Cerebral cortex (tissue), 2 donors: ENCODE measurements around the gene DYNC2I2.

DNA sequence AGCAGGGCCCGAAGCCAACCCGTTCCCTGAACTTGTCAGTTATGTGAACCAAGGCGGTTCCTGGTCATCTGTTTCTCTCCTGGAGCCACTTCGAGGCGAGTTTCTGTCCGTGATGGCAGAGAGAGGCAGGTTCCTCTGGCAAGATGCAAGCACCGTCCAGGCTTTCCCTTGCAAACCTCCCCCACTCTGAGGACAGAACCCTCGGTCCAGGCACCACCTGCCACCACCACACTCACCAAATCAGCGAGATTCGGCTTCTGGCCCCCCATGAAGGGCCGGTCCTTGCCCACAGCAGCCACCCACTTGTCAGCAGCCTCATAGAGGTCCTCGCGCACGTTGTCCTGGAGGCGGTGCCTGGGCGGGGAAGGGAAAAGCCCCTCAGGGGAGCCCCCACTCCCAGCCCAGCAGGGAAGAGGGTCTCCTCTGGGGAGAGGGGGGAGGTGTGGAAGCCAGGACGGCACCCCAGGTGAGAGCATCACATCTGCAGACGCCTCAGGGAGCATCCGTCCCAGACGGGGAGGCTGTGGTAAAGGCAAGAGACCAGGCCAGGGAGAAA lies 5.3 kb downstream of the PTGES2 start:
- PRO-cap, 2 experiments: no peak in any of the 2 experiments

- PRO-cap, 2 experiments: no peak in any of the 2 experiments
These were observed 4.8 kb downstream of the PTGES2 start for GRCh38 chr9:128122682-128123224.

DNA sequence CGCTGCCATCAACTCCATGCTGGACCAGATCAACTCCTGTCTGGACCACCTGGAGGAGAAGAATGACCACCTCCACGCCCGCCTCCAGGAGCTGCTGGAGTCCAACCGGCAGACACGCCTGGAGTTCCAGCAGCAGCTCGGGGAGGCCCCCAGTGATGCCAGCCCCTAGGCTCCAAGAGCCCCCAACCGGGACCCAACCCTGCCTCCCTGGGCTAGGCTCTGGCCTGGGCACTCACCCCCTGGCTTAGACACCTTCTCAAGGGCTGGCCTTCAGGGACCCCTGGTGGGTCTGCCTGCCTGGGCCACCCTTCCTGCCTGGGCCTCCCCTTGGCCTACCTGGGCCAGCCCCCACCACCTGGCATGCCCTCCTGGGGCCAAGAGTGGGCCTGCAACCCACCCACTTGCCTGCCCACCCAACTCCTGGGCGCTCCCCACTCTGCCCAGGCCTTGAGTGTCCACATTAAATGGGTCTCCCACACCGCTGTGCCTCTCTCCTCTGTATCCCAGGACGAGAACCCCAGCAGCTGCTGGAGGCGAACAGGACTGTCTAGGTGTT lies 3.5 kb downstream of the BBLN start:
- PRO-cap, 2 experiments: no peak in any of the 2 experiments

GRCh38 chr9:128185499-128186009 lies 5.8 kb downstream of the CIZ1 start:
- PRO-cap, 2 experiments: no peak in any of the 2 experiments

GRCh38 chr9:128190033-128190504 lies 1.3 kb downstream of the CIZ1 start:
- PRO-cap, 2 experiments: peak in 1 of 2 experiments; most common plus-strand start chr9:128190293 (in 1)

DNA sequence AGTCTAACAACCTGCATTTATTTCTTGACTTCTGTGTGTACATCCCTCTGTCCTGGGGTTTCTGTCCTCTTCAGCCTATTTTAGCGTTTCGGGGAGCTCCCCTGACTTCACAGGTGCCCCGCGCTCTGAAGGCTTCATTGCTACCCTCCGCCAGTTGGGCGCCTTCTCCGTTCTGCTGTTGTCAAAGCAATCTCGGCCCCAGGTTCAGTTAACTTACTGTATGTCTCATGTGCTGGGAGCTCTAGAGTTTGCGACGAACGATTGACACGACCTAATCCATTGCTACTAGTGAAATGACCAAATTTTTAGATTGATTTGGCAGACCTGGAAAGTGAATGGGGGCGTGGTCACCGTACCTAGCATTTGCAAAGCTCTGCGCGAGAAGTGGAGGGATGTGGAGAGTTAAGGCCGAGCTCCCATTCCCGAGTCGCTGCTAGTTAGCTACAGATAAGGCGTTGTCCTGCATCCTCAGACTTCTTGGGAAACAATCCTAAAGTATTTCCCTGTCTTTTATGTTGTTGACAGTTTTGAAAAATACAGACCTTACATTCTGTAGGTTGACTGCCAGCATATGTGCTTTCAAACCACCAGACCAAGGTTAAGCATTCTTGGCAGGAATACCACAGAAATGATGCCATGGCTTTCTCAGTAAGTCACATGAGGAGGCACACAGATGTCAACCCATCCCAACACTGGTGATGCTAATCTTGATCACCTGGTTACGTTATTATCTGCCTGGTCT lies 654 bp downstream of the GLE1 start:
- PRO-cap, 2 experiments: no peak in any of the 2 experiments

GRCh38 chr9:128579538-128579823 lies 27.1 kb downstream of the SPTAN1 start:
- PRO-cap, 2 experiments: no peak in any of the 2 experiments

DNA sequence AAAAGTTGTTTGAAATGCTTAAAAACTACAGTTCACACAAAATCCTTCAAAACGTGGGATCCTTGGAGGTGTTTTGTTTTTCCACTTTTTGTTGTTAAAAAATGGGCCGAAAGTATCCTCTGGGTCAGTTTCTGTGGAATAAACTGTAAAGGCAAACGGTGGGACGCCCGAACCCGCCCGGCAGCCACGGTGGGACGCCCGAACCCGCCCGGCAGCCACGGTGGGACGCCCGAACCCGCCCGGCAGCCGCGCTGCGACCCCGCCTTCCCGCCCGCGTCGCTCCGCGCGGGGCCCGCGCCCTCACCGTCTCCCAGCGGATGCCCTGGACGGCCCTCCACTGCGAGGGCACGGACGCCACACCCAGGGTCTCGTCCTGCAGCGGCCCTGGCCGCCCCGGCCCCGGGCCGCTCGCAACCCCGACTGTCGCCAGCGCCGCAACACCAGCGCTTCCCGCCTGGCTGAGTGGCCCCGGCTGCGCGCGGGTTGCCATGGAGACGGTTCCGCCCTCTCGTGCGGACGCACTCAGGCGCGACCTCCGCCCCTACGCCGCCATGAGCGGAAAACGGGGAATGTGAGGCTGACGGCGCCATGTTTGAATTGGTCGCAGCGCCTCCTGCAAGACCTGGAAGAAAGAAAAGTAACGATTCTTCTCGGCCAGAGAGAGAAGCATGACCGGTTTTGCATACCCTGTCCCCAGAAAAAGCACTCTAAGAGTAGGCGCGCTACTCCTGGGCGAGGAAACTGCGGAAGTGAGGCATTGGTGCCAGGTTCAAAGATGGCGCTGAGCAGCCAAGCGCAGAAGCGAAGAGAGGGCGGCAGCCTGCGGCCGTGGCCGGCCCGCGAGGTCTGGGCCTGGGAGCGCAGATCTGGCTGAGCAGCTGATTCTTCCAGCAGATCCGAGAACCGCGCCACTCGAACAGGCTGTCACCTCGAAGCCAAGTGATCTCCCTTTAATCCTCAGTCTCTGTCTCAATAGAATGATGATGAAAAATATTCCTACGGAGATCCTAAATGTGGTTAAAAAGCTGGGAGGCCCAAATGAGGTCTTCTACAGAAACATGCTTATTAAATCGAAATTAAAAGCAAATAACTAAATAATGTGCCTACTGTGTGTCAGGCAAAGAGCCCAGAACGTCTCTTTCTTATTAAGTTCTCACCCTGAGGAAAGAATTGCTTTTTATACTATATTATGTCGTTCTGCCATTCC lies at the start of gene DYNC2I2:
Gene DYNC2I2 (minus strand): TSS at position 611 of the 1,207 bp plus-strand sequence.
- PRO-cap, 2 experiments: peak in 1 of 2 experiments; most common plus-strand start position 818 of the sequence (in 1); most common minus-strand start position 422 of the sequence (in 1)

GRCh38 chr9:128818789-128819671 lies 730 bp downstream of the ENDOG start:
- PRO-cap, 2 experiments: peak in 1 of 2 experiments; most common plus-strand start chr9:128819033 (in 1); most common minus-strand start chr9:128818964 (in 1)

GRCh38 chr9:128915640-128915871 lies 5.2 kb upstream of the PHYHD1 start:
- PRO-cap, 2 experiments: no peak in any of the 2 experiments

GRCh38 chr9:129114672-129115020 lies 3.4 kb downstream of the PTPA start:
- PRO-cap, 2 experiments: no peak in any of the 2 experiments

DNA sequence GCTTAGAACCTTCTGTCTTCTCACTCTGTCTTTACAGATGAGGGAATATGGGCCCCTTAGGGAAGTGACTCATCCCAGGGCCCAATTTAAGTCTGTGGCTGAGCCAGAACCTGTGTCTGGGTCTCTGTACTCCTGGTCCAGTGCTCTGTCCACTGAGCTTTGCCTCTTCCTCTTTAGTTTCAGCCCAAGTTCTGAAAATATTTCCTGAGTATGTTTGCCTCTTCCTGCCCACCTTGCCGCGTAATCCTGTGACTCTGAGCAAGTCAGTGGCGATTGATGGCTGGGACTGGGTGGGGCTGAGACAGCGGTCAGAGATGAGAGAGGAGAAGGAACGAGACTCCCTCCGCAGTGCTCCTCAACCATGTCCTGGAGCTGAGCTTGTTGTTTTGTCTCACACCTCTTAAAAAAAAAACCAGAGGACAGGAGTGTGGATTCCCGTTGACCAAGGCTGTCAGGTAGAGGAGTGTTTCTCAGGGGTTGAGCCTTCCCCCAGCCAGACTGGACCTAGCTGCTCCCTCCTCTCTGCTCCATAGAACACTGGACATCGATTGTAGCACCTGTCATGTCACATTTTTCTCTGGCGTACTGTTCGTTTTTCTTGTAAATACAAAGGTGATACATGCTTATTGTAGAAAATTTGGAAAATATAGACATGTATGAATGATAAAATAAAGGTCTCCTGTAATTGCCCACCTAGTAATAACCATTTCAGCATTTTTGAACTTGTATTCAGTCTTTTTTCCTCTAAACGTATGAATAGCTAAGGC lies 7.6 kb downstream of the IER5L start:
- PRO-cap, 2 experiments: no peak in any of the 2 experiments

DNA sequence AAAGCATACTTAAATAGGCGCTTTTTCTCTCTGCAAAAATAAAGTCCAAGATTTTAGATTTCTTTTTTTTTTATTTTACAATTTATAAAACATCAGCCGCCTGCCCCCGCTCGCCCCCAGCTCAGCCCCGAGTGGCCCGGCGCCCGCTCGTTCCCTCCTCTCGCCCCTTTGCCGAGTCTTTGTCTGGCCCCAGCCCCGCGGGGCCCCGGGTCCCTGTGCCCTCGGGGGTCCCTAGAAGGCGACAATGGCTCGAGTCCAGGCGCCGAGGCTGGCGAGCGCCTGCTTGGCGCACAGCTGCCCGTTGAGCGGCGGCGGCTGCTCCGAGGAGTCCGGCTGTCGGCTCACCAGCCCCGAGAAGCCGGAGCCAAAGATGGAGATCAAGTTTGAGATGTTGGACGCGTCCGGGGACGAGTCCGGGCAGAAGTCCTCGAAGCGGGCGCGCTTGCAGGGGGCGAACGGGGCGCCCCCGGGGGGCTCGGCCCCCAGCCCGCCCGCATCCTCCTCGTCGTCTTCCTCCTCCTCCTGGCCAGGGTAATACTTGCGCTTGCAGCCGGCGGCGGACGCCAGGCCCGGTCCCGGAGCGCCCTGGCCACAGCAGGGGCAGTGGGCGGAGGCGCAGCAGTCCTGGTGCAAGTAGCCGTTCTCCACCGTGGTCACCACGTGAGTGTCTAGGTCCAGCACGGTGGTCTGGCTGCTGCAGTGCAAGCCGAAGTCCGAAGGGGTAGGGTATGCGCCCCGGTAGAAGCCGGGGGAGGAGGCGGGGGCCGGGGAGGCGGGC lies 1.3 kb downstream of the IER5L start:
- PRO-cap, 2 experiments: peak in 1 of 2 experiments; most common plus-strand start position 291 of the sequence (in 1); most common minus-strand start position 605 of the sequence (in 1)

GRCh38 chr9:129178868-129179507 lies 927 bp upstream of the IER5L start:
- PRO-cap, 2 experiments: no peak in any of the 2 experiments

DNA sequence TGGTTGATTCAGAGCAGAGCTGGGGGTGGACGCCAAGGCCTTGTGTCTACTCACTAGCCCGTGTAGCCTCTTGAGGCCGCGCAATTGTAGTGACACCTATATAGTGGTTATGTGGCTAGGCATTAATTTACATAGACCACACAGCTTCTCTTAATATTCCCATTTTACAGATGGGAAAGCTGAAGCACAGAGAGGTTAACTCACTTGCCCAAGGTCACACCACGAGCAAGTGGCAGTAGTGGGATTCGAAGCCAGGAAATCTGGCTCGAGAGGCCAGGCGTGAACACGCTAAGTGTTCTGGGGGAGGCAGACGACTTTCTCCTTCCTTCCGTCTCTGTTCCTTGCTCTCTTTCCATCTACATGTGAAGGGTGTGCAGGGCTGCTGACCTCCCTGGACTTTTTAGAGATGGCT lies 49.7 kb upstream of the IER5L start:
- PRO-cap, 2 experiments: no peak in any of the 2 experiments

GRCh38 chr9:129237092-129237689 lies 59.1 kb upstream of the IER5L start:
- PRO-cap, 2 experiments: peak in 1 of 2 experiments; most common plus-strand start chr9:129237370 (in 1)

- PRO-cap, 2 experiments: peak in 1 of 2 experiments; most common plus-strand start chr9:129253322 (in 1); most common minus-strand start chr9:129253192 (in 1)
These were observed 75.1 kb upstream of the IER5L start for GRCh38 chr9:129253040-129253758.

DNA sequence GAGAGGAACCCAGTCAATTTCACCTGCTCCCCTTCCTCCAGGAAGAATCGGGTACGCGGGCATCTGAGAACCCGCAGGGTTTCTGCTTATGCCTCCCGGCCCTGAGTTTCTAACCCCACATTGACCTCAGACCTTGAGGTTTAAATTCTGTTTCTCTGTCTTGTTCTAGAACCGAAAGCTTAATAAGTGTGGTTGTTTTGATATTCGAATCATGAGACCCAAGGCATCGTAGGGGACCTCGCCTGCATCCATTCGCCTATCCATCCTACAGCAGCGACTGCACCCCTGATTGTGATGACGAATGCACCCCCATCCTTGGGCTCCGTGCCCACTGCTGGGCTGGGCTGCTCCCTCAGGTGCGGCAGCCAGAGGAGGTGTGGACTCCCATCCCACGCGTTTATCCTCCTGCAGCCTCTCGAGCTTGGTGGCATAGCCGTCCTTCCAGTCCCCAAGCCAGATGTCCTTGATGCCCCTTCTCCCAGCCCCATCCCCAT lies 80.8 kb upstream of the IER5L start:
- PRO-cap, 2 experiments: no peak in any of the 2 experiments

DNA sequence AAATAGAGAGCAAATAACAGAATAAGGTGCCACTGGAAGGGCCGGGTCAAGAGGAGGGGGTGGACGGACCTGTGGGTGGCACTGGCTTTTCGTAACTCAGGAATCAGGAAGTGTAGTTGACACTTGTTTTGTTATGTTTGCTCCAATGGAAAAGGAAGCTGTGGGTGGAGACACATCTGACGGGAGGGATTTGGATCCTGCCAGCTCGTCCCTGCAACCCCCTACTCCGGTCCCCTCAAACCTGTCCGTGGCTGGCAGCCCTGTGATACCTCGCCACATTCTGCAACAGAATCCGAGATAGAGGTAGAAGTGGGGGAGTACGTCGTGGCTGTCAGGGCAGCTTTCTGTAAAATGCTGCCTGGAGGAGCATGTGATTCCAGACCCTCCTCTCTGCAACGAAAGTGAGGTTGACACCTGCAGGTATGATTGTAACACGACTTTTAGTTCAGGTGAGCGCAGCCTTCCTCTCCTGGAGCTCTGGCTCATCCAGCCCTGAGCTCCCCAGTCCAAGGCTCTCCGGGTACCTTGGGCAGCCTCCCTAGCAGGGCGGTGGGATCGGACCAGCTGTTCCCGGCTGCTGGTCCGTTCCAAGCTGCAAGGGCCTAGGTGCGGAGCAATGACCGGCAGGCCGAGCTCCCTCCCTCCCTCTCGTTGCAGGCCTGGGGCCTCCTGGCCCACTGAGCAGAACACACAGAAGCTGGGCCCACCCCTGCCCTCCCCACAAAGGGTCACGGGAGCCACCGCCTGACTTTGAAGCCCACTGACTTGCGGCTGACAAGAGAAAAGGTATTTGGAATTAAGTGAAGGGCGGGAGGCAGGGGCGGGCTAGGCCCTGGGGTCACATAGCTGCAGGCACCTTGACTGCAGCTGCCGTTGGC lies 104.5 kb upstream of the IER5L start:
- PRO-cap, 2 experiments: peak in 1 of 2 experiments; most common plus-strand start position 194 of the sequence (in 1); most common minus-strand start position 98 of the sequence (in 1)

DNA sequence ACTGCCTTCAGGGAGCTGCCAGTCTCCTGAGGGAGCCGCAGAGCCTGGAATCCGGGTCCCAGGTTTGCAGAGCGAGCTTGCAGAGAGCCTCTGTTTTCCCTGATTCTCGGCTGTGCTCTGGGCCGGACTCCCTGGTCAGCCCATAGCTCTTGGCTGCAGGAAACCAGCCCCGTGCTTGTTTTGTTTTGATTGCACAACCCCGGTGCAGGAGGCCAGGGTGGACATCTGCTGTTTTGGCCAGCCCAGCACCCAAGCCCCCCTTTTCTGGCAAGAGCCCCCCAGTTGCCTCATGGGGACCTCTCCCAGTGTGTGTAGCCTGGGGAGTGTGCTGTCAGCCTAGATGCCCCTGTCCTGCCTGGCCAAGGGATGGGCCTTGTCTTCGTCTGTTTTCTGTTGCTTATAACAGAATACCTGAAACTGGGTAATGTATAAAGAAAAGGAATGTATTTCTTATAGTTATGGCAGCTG lies 137.6 kb upstream of the IER5L start:
- PRO-cap, 2 experiments: no peak in any of the 2 experiments